Pericardium fibroblast (primary cell): ENCODE measurements around a stretch of chr5.

DNA sequence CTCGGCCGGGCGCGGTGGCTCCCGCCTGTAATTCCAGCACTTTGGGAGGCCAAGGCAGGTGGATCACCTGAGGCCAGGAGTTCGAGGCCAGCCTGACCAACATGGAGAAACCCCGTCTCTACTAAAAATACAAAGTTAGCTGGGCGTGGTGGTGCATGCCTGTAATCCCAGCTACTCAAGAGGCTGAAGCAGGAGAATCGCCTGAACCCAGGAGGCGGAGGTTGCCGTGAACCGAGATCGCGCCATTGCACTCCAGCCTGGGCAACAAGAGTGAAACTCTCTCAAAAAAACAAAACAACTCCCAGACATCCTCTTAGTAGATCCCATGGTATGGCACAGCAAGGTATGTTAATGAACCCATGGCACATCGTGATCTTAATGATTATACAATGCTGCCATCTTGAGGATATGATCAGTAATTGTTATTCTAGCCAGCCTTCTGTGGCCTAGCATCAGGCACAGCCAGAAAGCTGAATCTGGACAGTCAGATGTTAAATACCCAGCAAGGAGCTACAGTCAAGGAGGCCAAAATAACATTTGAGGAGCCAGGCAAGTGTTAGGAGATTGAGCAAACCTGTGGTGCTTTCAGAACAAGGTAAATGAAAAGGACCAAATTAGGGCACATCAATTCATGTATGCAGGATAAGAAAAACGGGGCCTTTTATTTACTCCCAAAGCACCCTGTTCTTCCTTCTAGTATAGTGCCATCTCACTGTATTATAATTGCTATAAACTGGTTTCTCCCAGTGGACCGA lies 13.5 kb upstream of the CSNK1A1 start:
- RAMPAGE, long total RNA = no peak

DNA sequence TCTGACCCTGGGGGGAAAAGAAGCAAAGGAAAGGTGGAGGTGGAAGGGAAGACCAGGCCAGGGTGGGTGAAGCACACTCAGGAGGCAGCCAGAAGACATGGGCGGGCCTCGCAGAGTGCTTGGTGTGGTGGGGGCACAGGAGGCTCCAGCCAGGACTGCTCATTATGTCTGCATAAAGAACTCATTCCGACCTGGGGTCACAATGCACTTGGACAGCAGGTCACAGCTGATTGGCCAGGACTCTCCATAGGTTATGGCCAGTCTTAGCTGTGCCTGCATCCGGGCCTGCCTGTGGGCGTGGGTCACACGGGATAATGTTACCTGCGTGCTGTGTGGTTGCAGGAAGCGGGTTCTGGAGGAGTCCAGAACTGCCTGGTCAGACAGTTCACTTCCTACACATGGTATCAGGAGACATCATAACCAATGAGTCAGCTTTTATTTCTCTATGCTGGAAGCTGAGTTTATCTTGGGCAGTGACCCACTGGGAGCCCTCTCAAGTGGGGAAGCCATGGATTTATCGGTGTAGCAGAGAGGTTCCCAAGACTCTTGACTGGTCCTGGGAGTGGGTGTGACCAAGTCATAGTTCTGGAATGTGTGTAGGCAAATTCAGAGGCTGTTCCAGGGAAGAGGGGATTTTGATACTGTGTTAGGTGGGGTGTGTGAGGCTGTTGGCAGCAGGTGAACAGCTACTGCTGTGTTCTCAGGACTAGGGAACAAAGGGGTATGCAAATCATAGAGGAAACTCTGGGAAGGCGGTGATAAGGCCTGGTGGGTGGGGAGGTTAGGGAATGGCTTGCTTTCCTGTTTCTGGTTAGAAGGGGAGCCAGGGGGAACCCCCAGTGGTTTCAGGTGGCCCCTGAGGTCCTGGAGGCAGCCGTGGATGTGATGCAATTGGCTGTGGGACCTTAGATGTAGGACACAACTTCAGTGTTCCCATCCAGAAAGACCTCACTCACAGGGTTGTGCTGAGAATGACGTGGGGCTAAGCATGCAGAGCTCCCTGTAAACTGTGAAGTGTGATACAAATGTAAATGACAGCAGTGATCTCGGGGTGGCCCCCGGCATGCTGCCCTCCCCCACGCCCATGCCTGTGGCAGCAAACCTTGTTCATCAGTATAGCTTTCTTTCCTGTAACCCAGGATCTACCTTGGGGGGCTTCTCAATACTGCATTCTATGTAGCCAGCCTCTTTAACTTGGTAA lies 51.3 kb downstream of the ARHGEF37 start:
- RAMPAGE, long total RNA = no peak

GRCh38 chr5:149693852-149694500 lies 36.1 kb upstream of the PPARGC1B start:
- RAMPAGE, long total RNA = no peak

- RAMPAGE, long total RNA = no peak
Measured at GRCh38 chr5:149803508-149804379, 73.6 kb downstream of the PPARGC1B start.

DNA sequence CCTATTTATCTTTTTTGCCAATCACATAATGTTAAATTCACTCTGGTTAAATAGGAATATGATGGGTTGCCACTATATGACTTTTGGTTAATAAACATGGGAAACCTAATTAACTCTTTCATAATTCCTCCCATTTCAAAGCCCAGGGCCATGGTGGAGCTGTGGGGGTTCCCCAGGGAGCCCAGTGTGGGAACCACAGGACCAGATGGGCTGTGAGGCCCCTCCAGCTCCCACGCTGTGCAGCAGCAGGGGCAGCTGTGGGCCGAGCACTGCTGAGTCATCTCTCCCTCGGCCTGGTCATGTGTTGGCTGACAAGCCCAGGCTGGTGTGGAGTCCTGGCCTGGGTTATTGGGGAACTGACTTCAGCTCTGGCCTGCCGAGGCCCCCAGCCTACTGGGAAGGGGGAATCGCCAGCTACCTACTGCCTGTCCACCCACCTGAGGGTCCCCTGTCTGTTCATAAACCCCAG lies 75.7 kb downstream of the PPARGC1B start:
- RAMPAGE, long total RNA = no peak

GRCh38 chr5:149823181-149823686 lies 93.1 kb downstream of the PPARGC1B start:
- RAMPAGE, long total RNA = no peak

GRCh38 chr5:149857327-149858090 lies 87.1 kb downstream of the PDE6A start:
- RAMPAGE, long total RNA = no peak

GRCh38 chr5:149895882-149896314 lies 48.7 kb downstream of the PDE6A start:
- RAMPAGE, long total RNA = no peak

- RAMPAGE, long total RNA = no peak
Measured at GRCh38 chr5:149930127-149930419, 14.5 kb downstream of the PDE6A start.

DNA sequence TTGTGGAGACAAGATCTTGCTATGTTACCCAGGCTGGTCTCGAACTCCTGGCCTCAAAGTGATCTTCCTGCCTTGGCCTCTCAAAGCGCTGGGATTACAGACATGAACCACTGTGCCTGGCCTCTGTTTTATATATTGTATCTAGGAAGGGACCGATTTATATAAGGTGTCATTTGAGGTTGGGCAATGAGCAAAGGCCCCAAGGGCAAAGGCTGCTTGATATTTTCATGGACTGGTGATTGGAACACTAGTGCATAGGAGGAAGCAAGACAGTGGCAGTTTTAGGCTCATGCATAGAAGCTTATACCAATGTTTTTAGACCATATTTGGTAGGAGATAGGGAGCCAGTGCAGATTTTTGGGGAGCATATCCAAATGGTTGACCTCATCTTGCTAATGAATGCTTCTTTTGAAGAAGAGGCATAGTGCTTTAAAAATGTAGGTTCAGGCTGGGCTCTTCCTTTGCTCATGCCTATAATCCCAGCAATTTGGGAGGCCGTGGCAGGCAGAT lies 3.3 kb downstream of the SLC26A2 start:
- RAMPAGE, long total RNA = no peak

- RAMPAGE, long total RNA = no peak
Measured at GRCh38 chr5:150000847-150001669, 519 bp downstream of the HMGXB3 start.

GRCh38 chr5:150046009-150046438 lies 40.3 kb downstream of the CSF1R start:
- RAMPAGE, long total RNA = no peak

GRCh38 chr5:150055047-150055996 lies 31.0 kb downstream of the CSF1R start:
- RAMPAGE, long total RNA = no peak

DNA sequence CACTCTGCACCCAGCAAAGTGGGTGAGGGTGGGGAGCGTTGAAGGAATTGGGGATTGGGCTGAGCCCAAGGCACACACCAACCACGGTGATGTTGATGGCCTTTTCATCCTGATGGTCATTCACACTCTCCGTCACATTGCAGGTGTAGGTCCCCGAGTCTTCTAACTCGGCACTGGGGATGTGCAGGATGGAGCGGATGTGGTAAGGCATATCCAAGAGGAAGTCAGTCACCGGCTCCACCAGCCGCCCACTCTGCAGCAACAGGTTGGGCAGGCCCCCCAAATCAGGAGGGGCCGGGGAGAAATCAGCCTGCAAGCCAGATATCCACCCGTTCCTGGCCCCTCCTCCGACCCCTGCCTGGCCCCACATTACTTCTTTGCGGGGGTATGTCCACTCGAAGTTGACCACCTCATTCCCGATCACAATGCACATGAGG lies 22.1 kb downstream of the PDGFRB start:
- RAMPAGE, long total RNA = no peak

DNA sequence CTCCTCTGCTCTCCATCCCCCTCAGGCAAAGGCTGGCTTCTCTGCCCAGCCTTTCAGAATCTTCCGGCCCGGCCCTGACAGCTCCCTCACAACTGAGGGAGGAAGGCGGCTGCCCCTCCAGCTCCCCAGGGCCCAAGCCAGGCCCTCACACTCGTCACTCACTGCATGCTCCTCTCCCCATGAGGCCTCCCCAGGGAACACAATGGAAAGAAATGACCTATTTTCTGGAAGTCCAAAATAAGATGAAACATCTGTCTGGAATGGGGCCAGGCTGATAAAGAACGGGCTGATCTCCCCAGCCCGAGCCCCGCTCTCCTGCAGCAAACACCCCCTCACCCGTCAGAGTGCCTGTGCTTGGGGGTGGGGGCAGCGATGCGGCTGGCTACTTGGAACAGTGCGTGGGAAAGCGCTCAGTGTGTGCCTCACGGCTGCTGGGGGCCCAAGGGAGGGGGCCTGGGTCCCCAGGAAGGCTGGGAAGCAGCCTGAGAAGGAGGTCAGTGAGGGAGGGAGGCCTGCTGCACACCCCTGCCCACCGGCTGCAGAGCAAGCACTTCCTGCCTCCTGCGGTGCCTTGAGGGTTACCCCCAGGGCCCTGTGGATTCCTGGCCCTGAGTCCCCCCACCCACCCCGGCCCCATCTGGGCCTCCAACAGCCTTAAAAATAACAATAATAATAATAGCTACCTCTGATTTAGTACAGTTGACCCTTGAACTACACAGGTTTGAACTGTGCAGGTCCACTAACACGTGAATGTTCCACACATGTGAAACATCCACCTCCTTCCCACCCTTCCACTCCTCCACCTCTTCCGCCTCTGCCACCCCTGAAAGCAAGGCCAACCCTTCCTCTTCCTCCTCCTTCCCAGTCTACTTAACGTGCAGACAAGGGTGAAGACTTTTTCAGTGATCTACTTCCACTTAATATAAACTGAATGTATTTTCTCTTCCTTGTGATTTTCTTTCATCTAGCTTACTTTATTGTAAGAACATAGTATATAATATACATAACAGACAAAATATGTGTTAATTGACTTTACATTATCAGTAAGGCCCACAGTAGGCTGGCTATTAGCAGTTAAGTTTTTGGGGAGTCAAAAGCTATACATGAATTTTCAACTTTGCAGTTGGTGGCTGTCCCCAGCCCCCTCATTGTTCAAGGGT lies 11.0 kb downstream of the PDGFRB start:
- RAMPAGE, long total RNA = no peak

DNA sequence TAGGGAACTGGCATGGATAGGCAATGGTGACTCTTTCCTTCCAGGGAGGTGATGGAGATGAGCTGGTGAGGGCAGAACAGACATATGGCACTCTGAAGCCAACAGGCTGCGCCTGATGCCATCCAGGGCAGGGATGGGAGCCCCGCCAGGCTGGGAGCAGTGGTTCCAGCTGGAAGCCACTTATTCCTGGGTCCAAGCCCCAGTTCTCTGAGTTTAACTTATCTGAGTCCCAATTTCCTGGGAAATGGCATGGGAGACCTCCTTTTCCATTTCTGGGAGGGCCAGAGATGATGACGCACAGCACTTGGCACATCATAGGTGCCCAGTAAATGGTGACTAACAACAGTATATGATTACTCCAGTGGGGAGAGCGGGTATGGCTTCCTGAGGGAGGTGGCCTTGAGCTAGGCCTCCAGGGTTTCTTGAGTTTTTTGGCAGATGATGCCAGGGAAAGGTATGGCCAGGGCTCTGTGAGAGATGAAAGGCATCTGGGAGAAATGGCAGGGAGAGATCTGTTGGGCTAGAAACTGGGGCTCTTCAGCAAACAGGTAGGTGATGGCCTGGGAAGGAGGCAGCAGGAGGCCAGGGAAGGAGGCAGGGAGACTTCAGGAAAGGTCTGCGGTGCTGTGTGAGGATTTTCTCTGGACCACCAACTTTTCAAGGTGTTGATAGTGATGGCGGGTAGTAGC lies 7.1 kb downstream of the PDGFRB start:
- RAMPAGE, long total RNA = no peak

- RAMPAGE, long total RNA = no peak
Measured at GRCh38 chr5:150158428-150158973, 2.9 kb upstream of the PDGFRB start.

DNA sequence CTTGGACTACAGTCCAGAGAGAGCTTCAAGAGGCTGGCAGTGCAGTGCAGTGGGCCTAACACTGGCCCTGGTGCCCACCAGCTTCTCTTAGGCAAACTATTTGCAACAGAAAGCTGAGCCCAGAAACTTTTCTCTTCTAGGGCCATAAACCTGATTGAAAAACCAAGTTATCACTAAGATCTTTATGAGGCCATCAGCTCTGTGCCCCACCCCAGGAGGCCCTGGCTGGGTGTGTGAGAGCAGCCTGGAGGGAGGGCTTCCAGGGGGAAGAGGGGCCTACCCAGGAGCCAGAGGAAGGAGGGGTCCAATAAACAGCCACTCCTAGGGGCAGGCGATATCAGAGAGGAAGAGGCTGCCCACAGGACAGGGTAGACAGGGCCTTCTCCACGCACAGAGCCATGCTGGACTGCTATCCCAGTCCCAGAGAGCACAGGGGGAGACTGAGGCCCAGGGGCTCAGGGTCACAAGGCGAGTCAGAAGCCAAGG lies 4.5 kb upstream of the CDX1 start:
- RAMPAGE, long total RNA = no peak

- RAMPAGE, long total RNA = no peak
Measured at GRCh38 chr5:150185086-150185642, 4.7 kb upstream of the SLC6A7 start.

DNA sequence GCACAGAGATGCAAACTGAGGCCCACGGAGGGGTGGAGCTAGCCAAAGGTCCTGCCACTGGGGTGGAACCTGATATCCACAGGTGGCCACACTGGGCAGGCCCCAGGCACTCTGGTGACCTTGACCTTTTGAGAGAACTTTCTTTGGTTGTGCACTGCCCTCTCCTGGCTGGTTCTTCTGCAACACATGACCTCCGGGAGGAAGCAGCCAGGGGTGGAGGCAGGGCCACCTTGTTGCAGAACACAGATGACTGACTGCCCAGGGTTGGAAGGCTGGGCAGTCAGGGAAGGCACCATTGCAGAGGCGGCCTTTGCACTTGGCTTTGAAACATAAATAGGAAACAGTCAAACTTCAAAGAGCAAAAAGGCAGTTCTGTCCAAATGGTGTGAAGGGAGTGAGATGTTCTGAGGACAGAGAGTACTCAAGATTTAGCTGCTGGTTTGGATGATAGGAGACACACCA lies 6.9 kb upstream of the TCOF1 start:
- RAMPAGE, long total RNA = no peak